Skeletal muscle satellite cell (primary cell): ENCODE measurements around a stretch of chr5.

GRCh38 chr5:224198-224764 is 6.2 kb downstream of the SDHA start:
- CAGE, long polyA plus RNA, result no peak

GRCh38 chr5:239181-239742 is 21.1 kb downstream of the SDHA start:
- CAGE, long polyA plus RNA, result no peak

- CAGE, long polyA plus RNA, result no peak
These were observed 1.7 kb upstream of the PDCD6 start for GRCh38 chr5:269303-270545.

DNA sequence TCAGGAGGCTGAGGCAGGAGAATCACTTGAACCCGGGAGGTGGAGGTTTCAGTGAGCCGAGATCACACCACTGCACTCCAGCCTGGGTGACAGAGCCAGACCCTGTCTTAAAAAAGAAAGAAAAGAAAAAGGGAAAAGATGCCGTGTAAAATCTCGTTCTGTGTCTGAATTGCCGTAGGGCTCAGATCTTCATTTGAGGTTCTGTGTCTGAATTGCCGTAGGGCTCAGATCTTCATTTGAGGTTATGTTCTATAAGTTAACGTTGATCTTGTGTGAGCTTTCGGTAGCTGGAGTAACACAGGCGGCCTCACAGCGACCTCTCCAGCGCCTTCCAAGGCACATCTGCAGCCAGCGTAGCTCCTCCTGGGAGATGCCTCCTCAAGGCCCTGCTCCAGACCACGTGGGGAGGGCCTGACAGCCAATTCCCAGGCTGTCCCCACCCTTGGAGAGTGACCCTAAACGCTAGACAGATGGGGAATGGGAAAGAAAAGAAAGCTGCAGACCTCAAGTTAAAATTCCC is 8.8 kb upstream of the AHRR start:
- CAGE, long polyA plus RNA, result no peak

GRCh38 chr5:399624-400735 is 43.0 kb upstream of the EXOC3 start:
- CAGE, long polyA plus RNA, result no peak

DNA sequence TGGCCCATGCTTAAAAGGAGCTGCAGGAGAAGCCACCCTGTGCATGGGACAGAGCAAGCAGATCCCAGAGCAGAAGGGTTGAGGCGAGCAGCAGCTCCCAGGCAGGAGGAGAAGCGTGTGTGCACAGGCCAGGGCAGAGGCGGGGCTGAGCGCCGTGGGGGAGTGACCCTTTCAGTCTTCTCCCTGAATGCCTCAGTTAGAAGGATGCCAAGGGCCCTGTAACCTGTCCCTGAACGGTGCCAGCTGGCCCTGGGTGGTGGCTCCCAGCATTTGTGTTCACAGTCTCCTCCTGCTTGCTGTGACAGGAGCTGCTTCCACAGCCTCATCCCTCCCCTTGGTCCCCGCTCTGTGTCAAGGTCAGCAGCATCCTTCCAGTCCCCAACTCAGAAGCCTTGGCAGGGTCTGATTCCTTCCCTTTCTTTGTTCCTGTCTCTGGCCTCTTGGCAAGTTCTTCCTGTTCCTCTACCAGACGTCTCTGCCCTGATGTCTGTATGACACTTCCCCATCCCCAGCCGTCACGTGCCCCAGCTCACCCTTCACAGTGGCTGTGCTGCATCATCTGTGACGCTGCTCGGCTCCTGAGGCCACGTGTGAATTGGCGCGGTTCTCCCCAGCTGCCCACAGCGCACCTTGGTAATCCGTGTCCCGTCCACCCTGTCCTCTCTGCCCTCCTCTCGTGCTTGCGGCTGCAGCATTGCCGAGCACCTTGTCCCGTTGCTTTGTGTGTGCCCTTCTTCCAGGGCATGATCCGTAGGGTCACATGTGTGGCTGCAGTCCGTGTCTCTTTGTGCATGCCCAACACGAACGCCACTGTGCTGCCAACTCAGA is 5.3 kb downstream of the EXOC3 start:
- CAGE, long polyA plus RNA, result no peak

GRCh38 chr5:553826-554292 is 29.6 kb upstream of the SLC9A3 start:
- CAGE, long polyA plus RNA, result no peak

- CAGE, long polyA plus RNA, result no peak
These were observed 583 bp upstream of the CEP72 start for GRCh38 chr5:611554-611959.

GRCh38 chr5:671897-672643 is 21.1 kb downstream of the TPPP start:
- CAGE, long polyA plus RNA, result no peak

- CAGE, long polyA plus RNA, result no peak
These were observed 25.4 kb downstream of the ZDHHC11B start for GRCh38 chr5:759029-759617.

- CAGE, long polyA plus RNA, result no peak
These were observed 622 bp downstream of the ZDHHC11B start for GRCh38 chr5:783728-784486.

- CAGE, long polyA plus RNA, result no peak
These were observed 810 bp upstream of the ZDHHC11B start for GRCh38 chr5:785334-785744.

GRCh38 chr5:964958-965399 is 43.6 kb upstream of the NKD2 start:
- CAGE, long polyA plus RNA, result no peak

DNA sequence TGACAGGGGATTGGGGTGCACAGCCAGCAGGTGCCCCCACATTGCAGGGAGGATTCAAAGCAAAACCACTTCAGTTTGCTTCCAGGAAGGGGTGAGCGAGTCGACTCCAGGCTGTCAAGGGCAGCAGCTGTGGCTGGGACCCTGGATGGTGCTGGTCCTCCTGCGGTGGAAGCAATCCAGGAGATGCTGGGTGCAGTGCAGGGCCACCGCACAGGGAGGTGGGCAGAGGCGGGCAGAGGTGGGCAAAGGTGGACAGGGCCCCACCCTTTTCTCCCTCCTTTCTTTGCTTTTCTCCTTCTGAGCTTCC is 29.0 kb upstream of the NKD2 start:
- CAGE, long polyA plus RNA, result no peak

DNA sequence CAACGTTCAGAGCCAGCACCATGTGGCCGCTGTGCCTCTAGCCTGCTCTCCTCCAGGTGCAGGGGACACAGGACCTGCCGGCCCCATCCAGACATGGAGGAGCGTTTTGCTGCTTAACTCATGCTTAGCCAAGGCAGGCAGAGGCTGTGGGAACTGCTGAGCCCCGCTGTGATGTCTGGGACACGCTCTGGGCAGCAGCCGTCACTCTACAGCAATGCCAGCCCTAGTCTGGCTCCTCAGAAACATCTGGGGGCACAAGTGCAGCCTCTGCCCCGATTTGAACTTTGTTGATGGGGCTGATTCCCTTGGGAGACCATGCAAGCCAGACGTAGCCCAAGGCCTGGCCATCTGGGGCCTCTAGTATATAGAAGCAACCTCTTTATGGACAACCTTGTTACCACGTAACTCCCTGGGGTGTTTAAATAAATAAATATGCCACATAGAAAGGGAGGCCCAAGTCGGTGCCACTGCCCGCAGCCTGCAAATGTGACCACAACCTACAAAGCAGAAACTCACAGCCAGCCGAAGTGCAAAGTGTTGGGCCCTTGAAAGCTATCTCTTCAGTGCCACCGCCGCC is 42.1 kb downstream of the NKD2 start:
- CAGE, long polyA plus RNA, result no peak

GRCh38 chr5:1061317-1061779 is 50.5 kb downstream of the SLC12A7 start:
- CAGE, long polyA plus RNA, result no peak

DNA sequence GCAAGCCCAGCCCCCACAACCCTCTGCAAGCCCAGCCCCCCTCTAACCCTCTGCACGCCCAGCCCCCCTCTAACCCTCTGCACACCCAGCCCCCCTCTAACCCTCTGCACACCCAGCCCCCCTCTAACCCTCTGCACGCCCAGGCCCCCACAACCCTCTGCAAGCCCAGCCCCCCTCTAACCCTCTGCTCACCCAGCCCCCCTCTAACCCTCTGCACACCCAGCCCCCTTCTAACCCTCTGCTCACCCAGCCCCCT is 13.8 kb downstream of the SLC12A7 start:
- CAGE, long polyA plus RNA, result no peak

GRCh38 chr5:1098637-1099451 is 13.0 kb downstream of the SLC12A7 start:
- CAGE, long polyA plus RNA, result no peak

DNA sequence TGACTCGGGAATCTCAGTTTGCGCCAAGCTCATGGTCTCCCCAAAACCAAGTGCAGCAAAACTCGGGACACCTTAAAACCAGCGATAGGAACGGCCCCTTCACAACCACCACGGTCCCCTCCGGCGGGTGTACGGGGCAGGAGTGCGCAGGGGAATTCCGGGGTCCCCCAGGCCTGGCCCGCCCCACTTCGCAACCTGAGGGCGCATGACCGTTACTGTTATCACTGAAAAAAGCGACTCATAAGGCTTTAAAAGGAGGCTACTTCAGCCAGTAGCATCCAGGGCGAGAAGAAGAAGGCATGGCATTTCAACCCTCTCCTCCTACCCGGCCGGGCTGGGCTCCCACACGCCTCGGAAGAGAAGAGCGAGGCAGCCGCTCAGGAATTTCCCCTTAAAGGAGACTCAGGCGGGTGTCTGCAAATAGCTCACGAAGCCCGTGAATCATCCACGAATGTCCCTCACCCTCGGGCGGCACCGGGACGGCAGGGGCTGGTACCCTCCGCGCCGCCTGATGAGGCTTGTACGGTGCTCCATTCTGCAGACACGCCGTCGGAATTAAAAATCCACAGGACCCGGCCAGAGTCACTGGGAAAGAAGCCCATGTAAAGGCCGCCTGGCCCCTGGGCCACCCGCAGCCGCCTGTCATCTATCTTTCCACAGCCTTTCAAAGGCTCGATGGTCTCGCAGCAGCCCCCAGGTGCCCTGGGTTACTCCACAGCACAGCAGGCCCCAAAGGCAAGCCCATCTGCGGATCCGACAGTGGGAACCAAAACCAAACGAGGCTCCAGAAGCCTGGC is 11.9 kb downstream of the SLC12A7 start:
- CAGE, long polyA plus RNA, result no peak

DNA sequence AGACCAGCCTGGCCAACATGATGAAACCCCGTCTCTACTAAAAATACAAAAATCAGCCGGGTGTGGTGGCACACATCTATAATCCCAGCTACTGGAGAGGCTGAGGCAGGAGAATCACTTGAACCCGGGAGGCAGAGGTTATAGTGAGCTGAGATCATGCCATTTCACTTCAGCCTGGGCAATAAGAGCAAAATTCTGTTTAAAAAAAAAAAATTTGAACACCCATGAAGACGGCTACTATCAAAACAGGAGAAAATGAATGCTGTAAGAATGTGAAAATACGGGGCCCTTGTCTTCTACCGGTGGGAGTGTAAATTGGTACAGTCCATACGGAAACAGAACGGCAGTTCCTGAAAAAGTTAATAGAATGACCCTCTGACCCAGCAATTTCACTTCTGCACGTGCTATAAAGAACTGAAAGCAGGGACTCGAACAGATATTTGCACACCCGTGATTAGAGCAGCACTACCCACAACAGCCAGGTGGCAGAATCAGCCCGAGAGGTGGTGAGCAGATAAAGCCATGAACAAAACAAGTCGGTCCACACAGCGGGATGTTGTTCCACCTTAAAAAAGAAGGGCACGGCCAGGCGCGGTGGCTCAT is 22.5 kb upstream of the SLC12A7 start:
- CAGE, long polyA plus RNA, result no peak